ENCODE results near the gene TTC1.

- PRO-cap = no peak
Observed at GRCh38 chr5:154858897-154859419, 531 bp downstream of the CNOT8 start.

GRCh38 chr5:155053275-155053828 is 39.8 kb downstream of the KIF4B start:
- PRO-cap = no peak

GRCh38 chr5:155729437-155730224 is 597.3 kb upstream of the SGCD start:
- PRO-cap = no peak

GRCh38 chr5:156271455-156271953 is 55.5 kb upstream of the SGCD start:
- PRO-cap = no peak

DNA sequence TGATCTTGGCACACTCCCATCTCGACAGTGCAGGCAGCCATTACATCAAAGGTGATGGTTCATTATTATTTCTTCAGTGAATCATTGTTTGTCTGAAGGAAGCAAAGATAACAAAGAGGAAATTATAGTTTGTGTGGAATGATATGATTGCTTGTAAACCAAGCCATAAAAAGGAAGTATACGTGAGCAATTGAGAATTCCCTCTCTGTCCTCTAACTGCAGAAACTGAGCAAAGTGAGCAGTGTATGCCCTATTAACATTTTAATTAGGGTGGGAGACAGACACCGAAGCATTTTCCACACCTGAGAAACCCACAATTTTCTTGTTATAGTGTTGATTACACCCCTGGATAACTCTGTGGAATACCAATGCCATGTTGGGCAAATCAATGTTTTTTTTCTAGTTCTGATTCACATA is 171.5 kb upstream of the PPP1R2B start:
- PRO-cap = no peak

DNA sequence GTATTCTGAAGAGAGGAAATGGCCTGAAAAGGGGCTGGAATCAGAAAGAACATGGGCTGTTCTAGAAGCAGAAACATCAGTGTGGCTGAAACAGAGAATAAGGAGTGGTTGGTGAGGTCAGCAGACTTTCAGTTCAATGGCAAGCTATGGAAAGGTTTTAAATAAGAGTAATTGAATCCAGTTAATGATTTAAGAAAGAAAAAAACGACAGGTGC is 16.1 kb upstream of the HAVCR1 start:
- PRO-cap = no peak

DNA sequence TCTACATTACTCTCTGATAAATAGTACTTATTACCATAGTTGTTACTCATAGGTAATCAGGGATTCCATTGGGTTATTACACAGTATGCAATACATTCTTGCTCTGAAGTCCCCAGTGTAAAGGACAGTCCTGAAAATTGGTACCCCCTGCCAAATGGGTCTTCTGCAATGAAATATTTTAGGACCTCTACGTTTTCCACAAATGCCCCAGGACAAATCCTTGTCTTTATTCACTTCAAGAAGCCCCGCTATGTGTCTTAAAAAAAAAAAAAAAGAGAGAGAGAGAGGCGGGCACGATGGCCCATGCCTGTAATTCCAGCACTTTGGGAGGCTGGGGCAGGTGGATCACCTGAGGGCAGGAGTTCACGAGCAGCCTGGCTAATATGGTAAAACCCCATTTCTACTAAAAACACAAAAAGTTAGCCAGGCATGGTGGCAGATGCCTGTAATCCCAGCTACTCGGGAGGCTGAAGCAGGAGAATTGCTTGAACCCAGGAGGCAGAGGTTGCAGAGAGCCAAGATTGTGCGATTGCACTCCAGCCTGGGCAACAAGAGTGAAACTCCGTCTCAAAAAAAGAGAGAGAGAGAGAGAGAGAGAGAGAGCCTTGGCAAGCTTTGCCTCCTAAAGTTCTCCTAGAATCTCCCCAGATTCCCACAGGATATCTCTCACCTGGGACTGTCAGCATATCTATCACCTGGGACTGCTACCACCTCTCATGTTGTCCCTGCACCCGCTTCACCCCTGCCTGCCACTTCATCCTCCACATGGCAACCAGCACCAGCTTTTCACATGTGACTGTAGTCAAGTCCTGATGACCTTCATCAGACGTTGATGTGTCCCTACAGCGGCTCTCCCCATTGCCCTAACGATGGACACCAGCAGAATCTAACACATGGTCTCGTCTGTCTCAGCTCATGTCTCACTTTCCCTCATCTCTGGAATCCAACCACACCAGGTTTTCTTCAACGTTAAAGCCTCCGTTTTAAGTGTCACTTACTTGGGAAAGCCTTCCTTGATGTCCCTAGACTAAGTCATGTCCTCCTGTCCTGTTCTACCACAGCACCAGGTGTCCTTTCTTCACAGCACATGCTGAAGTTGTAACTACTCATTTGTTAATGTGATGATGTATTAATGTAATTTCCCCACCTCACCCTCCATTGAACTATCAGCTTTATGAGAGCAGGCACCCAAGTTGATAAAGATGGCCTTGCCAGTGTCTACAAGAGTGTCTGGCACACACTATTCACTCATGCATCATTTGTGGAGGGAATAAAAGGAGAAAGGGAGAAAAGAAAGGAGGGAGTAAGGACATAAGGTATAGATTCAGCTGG is 5.9 kb downstream of the ITK start:
- PRO-cap = no peak

DNA sequence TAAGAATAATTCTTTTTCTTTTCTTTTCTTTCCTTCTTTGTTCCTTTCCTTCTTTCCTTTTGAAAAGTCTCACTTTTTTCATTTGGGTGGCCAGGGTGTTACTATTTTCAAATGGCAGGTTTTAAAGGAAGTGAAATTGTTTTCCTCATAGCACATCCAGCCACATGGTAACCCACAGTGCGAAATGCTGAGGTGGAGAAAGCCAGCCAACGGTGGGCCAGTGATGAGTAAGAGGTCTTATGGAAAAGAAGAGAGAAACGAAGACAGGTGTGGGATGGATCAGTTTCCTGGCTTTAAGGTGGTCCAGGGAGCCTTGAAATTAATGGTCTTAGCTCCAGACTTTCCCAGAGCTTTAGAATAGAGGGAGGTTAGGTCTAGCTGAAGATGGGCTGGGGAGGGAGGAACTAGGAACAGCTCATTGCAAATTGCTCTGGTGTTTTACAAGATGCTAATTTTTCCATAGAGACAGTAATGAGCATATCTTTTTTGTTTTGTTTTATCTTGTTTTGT is 17.7 kb downstream of the ITK start:
- PRO-cap = no peak

GRCh38 chr5:157203385-157203885 is 22.8 kb downstream of the ITK start:
- PRO-cap = no peak

- PRO-cap = no peak
Observed at GRCh38 chr5:157561140-157561646, 14.4 kb downstream of the ADAM19 start.

- PRO-cap = no peak
Observed at GRCh38 chr5:158307979-158308207, 448.9 kb upstream of the CLINT1 start.

DNA sequence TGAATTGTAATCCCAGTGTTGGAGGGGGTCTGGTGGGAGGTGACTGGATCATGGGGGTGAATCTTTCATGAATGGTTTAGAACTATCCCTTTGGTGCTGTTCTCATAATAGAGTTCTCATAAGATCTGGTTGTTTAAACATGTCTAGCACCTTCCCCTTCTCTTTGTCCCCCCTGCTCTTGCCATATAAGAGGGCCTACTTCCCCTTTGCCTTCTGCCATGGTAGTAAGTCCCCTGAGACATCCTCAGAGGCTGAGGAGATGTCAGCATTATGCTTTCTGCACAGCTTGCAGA is 577.7 kb upstream of the CLINT1 start:
- PRO-cap = no peak

- PRO-cap = no peak
Observed at GRCh38 chr5:158464003-158464420, 605.1 kb upstream of the CLINT1 start.

DNA sequence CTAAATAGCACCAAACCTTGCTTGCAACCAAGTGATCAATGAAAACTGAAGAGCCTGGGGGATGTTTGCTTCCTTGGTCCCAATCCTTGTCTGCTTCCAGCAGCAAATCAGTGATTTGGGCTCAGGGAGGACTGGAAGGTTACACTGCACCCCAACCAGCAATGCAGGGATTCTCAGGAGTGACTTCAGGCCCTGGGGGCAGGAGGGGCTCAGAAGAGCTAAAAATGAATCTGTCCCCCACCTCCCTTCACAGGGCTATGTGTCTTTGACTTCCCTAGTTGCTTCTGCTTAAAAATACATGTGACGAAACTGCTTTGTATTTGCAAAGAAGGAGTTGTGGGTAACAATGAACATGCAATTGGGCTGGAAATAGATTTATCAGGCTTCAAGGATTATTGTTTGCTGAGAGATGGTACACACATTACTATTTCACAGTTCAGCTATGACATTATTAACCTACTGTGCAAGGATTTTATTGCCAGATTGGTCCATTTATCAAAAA is 218.0 kb downstream of the EBF1 start:
- PRO-cap = no peak

DNA sequence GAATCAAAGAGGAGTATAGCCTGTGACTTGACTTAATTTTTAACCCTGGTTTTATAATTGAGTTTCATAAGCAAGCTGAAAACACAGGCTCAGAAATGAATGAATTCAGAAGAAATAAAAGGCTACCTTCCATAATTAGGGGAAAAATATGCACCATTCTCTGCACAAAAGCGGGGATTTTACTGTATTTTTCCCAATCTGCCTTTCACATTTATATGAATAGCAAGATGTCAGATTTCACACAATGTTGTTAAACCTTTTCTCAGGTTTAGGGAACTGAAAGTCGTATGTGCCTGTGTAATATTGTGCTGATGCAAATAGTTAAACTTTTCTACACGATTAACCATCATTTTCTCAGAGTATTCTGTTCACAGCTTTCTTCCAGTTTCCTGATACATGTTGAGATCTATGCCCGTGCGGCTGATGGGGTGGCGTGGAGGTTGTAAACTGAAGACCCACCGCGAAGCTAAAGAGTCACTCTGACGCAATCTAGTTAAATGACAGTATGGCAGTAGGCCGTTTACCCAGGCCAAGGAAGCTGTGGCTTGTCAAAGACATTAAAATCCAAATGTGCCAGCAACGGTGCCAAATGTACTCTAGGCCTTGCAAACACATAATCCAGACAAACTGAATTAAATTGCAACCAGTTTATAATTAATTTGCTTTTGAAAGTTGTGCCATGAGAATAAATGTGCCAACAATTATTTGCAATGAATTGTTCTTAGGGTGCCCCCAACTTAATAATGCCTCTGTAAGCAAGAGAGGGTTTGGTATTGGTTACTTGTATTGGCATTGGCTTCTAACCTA is 145.7 kb downstream of the EBF1 start:
- PRO-cap = no peak

DNA sequence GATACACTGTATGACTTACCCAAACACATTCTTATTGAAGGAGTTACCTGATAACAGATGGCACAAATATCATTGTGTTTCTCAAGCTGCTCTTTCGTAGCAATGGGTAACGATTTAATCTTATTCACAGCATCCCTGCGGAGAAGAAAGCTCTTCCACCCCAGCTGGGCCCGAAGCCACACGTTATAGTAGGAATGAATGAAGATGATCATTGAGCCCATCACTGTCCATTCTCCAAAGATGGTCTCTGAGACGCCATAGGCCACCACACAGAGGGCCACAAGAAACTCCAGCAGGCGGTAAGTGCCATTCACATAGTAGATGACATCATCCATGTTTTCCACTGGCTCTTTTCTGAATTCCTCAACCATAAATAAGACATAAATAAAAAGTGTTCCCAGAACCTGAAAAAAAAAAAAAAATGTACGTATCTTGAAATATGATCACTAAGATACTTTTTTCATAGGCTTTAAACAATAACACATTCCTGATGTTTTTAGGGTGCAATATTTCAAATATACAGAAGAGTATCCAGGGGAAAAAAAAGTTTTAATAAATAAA is 48.1 kb downstream of the RNF145 start:
- PRO-cap = no peak

- PRO-cap = no peak
Observed at GRCh38 chr5:159162737-159163705, 46.3 kb downstream of the RNF145 start.

DNA sequence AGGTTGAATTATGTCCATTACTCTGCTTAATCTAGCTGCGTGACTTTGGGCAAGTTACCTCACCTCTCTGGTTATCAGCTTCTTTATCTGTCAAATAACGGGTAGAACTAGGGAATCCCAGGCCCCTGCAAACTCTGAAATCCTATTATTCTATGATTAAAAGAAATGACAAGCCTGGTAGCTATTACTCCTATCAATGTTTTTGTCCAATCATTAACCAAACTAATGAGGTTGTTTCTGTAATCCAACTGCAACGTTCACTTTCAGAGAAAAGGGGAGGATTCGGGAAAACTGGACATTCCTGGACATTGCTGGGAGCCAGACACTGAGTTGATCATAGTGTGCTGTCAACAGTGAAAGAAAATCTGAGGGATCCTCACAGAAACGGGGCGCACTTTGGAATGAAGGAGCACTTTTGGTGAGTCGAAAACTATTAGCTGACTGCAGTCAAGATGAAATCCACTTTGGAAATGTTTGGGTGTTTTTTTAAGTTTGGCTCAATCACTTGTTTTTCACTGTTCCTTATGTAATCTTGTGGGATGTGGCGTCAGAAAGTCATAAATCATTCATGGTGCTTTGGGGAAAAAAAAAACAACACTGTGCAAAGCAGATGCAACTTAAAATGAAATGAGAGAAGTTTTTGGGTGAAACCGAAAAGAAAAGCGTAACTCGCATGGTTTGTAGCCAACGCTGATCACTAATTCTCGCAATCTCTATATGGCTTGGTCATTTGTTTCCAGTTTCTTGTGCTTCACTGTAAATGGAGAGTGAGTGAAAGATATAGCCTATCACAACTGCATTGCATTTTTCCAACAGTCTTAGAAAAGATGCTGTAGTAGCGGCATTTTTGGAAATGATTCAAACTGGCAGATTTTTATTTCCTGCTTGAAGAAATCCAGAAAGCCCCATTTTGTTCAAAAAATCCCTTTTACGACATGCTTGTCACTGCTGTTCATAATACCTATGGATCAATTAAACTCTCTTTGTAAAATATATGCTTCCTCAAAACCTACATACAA is 51.2 kb upstream of the ADRA1B start:
- PRO-cap = no peak

DNA sequence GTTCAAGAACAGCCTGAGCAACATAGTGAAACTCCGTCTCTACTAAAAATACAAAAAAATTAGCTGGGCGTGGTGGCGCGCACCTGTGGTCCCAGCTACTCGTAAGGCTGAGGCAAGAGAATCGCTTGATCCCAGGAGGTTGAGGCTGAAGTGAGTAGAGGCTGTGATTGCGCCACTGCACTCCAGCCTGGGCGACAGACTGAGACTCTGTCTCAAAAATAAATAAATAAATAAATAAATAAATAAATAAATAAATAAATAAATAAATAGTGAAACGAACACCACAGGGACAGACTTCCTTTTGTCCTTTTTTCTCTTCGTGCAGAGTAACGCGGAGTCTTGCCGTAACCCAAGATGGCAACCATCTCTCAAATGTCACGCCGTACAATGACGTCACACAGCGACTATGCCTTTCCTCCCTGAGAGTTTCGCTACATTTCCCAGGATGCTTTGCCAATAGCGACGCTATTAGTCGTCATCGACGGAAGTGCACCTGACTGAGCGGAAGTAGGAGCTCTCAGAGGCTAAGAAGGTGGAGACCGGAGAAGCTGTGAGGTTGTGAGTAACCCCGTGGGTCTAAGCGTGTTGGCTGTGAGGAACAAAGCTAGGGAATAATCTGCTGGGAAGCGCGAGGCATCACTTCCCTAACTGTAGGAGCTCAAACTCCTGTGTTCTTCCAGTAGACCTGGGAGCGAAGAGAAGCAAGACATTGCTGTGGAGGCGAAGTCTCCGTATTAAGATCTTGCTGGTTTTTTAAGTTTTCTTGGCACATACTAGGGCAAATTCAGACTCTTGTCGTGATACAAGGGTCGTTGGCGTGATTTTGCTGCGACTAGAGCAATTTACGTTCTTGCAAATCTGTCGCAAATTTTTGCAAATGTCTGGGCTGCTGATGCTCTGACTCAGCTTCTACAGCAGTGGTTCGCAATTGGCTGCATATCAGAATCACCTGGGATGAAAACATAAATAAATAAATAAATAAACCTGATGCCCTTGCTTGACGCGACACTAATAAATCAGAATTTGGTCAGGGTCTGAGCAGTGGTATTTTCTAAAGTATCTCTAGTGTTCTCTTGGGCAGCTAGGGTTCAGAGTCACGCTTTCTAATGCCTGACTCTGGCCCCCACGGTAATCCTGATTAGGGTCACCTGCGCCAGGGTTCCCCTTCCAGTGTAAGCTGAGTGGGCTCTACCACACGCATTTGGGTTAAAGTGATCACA is at the start of gene TTC1:
Gene TTC1 (plus strand): TSS at position 504 of the 1,220 bp plus-strand sequence.
- PRO-cap = bidirectional peak, plus-strand start at position 526 of the sequence, minus-strand start at position 195 of the sequence

GRCh38 chr5:160061643-160062004 is 52.7 kb downstream of the TTC1 start:
- PRO-cap = no peak

All from ReNcell CX (cell line).